Transverse colon (tissue), 4 donors: ENCODE results near the genes NEU4 and PDCD1.

GRCh38 chr2:240897729-240898701 is 2.1 kb upstream of the MAB21L4 start:
- PRO-cap = no peak
- RAMPAGE, long total RNA, 4 experiments = no peak in any of the 4 experiments

- PRO-cap = no peak
- RAMPAGE, long total RNA, 4 experiments = no peak in any of the 4 experiments
These were observed 28.0 kb downstream of the CROCC2 start for GRCh38 chr2:240934134-240934627.

DNA sequence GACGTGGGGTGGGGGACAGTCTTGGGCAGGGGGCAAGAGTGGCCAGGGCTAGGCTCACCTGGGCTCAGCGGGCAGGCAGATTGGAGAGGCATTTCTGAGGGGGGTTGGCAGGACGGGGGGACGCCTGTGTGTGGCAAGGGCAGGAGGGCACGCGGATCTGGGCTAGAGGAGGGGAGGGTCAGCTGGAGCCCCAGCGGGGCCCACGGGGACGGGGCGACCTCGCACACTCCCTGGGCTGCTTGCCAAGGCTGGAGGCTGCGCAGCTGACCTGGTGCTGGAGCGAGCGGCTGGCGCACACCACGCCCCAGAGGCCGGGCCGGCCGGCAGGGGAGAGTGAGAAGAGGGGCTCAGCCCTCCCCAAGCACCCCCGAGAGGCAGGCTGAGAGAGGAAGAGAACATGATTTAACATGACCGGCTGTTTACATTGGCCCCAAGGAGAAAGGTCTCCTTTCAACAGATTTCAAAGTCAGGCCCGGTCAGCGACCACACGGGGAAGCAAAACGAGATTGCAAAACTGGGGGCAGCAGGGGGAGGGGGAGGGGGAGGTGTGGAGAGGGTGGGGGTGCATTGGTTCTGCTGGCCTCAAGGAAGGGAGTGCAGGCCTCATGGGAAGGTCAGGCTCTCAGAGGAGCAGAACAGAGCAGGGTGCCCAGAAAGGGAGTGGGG is 37.9 kb upstream of the SNED1 start:
- PRO-cap = no peak
- RAMPAGE, long total RNA, 4 experiments = no peak in any of the 4 experiments

DNA sequence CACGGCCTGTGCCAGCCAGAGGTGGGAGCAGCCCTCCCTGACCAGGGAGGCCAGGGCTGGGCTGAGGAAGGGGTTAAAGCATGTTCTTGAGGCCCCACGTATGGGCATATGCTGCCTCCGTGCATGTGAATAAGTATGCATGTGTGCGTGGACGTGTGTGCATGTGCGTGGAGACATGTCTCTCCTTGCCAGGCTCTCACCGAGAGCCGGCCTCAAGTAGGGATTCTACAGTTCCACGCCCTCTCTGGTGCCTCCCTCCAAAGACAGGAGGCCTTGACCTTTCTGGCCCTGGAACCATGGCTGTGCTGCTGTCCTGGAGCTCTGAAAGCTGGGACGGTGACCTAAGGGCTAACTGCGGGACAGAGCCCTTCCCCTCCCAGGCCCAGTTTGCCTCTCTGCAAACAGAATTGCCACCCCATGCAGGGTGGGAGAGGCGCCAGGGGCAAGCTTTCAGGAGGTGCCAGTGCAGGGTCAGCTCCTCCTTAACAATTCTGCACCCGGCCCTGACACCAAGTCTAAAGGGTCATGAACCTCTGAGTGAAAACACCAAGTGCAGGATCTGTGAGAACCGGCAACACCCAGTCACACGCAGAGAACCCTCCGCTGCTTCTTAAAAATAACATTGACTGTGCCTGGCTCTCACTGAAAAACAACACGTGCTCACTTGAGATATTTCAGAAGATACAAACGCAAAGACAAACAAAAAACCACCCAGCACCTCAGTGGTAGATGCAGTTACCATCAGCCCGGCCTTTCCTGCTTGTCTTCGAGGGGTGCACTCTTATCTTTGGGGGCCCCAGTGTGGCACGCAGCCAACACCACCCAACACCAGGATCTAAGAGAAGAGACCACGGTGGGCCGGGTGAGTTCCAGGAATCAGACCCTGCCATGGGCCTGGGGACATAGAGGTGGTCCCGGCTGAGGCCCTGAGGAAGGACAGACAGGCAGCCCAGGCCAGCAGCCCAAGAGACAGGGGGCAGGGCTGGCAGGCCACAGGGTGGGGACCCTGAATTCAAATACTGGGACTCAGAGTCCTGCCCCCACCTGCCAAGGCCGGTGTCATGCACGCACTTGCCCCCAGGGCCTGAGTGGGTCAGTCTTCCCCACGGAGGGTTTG is 1.1 kb upstream of the SNED1 start:
- PRO-cap = no peak
- RAMPAGE, long total RNA, 4 experiments = start-site peak on the plus strand in 1 of 4 experiments, centred at position 706 of the sequence, 11 reads per replicate

GRCh38 chr2:240998905-240999517 is 593 bp downstream of the SNED1 start:
- PRO-cap = no peak
- RAMPAGE, long total RNA, 4 experiments = no peak in any of the 4 experiments

DNA sequence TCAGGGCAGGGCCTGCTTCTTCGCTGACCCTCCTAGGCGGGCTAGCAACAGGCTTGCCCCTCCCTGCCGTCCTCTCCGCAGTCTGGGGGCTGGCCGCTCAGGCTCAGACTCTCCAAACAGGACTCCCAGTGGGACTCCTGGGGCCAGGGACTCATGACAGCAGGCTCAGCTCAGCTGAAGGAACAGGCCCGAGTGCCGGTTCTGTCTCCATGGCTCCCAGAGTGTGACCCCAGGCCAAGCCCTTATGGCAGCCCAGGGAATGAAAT is 1.1 kb downstream of the SNED1 start:
- PRO-cap = no peak
- RAMPAGE, long total RNA, 4 experiments = no peak in any of the 4 experiments

- PRO-cap = no peak
- RAMPAGE, long total RNA, 4 experiments = start-site peak on the plus strand in 1 of 4 experiments, at chr2:241059744-241059811 at its widest, 5 reads per replicate
These were observed 42.5 kb downstream of the MTERF4 start for GRCh38 chr2:241059496-241060066.

- PRO-cap = no peak
- RAMPAGE, long total RNA, 4 experiments = no peak in any of the 4 experiments
These were observed 8.5 kb upstream of the MTERF4 start for GRCh38 chr2:241110333-241111144.

DNA sequence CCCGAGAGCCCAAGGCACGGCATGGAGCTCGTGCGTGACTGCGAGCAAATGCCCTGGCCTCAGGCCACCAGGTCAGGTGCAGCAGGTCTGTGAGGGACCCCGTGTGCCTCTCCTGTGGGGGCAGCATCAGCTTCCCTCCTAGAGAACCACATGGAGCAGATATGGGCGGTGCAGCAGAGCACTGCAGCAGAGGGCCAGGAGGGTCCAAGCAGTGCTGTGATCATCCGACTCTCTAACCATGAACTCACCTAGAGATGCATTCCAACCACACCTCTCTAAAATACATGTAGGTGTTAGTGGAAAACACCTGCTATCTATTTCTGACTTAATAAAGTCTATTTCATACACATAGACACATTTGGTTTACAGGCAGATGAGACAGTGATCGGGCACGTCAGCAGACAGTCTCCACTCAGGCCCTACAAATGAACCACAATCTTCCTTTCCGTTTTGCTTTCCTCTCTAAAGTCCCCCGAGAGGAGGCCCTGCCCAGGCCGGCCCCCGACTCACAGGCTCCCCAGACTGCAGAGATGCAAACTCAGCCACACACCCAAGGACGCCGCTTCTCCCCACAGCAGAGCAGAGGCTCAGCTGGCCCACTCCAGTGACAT is 9.2 kb upstream of the MTERF4 start:
- PRO-cap = no peak
- RAMPAGE, long total RNA, 4 experiments = no peak in any of the 4 experiments

DNA sequence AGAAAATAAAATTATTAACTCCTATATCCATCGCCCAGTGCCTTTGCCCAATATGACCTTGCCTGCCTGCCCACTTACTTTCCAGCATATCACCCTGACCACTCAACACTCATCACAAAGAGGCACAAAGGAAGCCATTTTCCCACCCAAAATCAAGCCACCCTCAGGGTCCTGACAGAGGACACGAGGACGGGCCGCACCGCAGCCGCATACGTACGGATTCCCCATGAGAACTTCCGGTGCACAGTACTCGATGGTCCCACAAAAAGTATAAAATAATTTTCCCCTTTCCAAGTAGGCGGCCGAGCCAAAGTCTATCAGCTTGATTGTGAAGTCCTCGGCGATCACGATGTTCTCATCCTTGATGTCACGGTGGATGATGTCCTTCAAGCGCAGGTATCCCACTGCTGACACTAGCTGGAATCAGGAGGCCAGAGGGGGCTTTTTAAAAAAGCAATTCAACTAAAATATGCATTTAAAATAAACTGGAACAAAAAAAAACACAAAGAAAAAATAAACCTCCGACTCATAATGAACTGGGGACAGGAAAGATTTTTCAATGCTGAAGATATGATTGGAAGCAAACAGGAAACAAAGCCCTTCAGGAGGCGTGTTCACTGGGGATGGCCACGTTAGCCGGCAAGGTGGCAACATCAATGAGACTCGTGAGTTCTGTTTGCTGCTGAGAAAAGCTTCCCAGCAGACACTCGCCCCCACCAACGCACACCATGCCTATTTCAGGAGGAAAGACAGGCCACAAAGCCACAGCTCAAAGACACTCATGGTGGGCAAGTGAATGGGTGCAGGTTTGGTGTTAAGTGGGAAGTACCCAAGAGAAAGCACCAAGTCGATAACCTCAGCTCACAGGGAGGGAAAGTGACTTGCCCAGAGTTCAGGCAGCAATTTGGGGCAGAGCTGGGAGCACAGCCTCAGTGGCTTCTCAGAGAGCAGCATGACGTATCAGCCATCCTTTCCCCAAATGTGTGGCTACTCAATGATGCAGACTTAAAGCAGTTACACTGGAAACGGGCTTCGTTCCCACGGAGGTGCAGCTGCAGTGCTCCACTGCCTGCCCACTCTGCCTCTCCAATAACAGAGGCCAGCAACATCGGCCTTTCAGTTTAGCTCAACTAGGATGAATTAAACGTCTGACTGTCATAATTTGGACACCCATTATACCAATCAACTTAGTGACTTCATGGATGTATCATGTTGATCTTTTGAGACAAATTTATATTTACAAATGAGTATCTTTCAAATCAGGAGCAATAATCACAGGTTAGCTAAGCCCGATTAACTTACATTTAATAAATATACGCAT is 10.4 kb upstream of the MTERF4 start:
- PRO-cap = no peak
- RAMPAGE, long total RNA, 4 experiments = start-site peak on the minus strand in 1 of 4 experiments, centred at position 344 of the sequence, 5 reads per replicate

- PRO-cap = no peak
- RAMPAGE, long total RNA, 4 experiments = no peak in any of the 4 experiments
These were observed 11.7 kb downstream of the PPP1R7 start for GRCh38 chr2:241161981-241162341.

GRCh38 chr2:241233605-241234028 is 45.1 kb downstream of the ANO7 start:
- PRO-cap = no peak
- RAMPAGE, long total RNA, 4 experiments = start-site peak on the minus strand in 1 of 4 experiments, at chr2:241233856-241233958 at its widest, 47 reads per replicate

GRCh38 chr2:241352767-241353949 is 2.9 kb upstream of the FARP2 start:
- PRO-cap = no peak
- RAMPAGE, long total RNA, 4 experiments = no peak in any of the 4 experiments

GRCh38 chr2:241509242-241509896 is 985 bp upstream of the STK25 start:
- PRO-cap = no peak
- RAMPAGE, long total RNA, 4 experiments = no peak in any of the 4 experiments

DNA sequence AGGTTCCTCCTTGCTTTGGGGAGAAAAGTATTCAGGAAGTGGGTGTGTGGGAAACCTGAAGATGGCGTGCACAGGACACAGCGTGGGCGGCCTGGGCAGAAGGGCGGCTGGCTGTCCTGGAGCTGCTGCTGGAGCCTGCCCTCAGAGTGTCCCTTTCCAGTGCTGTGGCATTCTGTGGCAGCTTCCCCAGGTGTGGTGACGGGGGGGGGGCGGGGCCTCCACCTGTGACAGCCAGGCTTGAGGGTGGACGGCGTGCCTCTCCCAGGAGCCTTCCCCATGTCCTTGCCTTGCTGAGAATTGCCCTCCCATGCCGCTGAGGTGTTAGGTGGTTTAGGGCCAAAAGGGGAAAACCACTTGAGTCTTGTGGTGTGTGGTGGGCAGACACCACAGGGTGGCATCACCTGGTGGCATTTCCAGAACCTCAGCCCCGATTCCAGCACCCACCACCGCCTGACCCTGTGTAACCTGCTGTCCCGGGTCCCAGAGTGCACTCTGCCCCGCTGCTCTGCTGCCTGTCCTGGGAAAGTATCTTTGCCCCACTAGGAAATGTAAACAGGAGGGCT is 13.7 kb downstream of the DTYMK start:
- PRO-cap = no peak
- RAMPAGE, long total RNA, 4 experiments = no peak in any of the 4 experiments

DNA sequence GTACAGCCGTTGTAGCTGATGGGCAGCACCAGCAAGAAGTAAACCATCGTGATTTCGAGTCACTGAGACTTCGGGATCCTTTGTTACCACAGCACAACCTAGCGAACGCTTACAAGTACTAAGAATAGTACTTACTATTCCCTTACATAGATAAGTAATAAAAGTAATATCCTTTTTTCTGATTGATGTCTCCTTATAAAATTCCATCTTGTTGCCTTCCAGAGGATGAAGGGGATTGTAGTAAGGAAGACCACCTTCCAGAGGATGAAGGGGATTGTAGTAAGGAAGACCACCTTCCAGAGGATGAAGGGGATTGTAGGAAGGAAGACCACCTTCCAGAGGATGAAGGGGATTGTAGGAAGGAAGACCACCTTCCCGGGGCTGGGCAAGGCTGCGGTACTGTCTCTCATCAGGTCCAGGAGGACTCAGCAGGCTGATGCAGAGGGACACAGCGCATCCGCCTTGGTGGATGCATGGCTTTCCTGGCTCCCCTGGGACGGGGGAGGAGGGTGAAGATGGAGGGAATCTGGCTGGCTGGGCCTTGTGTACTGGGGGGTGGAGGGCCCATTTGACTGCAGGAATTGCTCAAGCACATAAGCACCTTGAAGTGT is 3.1 kb upstream of the DTYMK start:
- PRO-cap = no peak
- RAMPAGE, long total RNA, 4 experiments = start-site peak on the plus strand in 2 of 4 experiments, centred at positions 294 to 333 of the sequence, 7 to 9 reads per replicate

- PRO-cap = bidirectional peak, plus-strand start at chr2:241809102, minus-strand start at chr2:241809013; bidirectional peak, plus-strand start at chr2:241809227, minus-strand start at chr2:241809190
- RAMPAGE, long total RNA, 4 experiments = start-site peak on the plus strand in 2 of 4 experiments, at chr2:241809099-241809202 at its widest, 22 to 55 reads per replicate; start-site peak on the minus strand in 1 of 4 experiments, at chr2:241808999-241809015 at its widest, 7 reads per replicate
These were observed at the start of gene NEU4 for GRCh38 chr2:241808603-241809377. NEU4 (plus strand) TSS chr2:241809193.

GRCh38 chr2:241858740-241859283 is at the start of gene PDCD1:
PDCD1 (minus strand) TSS chr2:241858894.
- PRO-cap = unidirectional peak, minus-strand start at chr2:241858890
- RAMPAGE, long total RNA, 4 experiments = start-site peak on the minus strand in 1 of 4 experiments, at chr2:241858890-241858894 at its widest, 6 reads per replicate

- PRO-cap = no peak
- RAMPAGE, long total RNA, 4 experiments = start-site peak on the plus strand in 1 of 4 experiments, at chr2:242118785-242119247 at its widest, 9 reads per replicate
These were observed 218.5 kb upstream of the FAM240C start for GRCh38 chr2:242118595-242119250.